Natural killer cell (primary cell): ENCODE data around the gene BTBD6.

GRCh38 chr14:103828274-103828662 lies 19.1 kb downstream of the PPP1R13B start:
- PRO-cap = no peak

- PRO-cap = no peak
Measured at GRCh38 chr14:103896990-103897662, 24.2 kb downstream of the ATP5MJ start.

- PRO-cap = no peak
Measured at GRCh38 chr14:104171377-104171907, 33.1 kb downstream of the KIF26A start.

GRCh38 chr14:104229404-104230038 lies 91.1 kb downstream of the KIF26A start:
- PRO-cap = no peak

DNA sequence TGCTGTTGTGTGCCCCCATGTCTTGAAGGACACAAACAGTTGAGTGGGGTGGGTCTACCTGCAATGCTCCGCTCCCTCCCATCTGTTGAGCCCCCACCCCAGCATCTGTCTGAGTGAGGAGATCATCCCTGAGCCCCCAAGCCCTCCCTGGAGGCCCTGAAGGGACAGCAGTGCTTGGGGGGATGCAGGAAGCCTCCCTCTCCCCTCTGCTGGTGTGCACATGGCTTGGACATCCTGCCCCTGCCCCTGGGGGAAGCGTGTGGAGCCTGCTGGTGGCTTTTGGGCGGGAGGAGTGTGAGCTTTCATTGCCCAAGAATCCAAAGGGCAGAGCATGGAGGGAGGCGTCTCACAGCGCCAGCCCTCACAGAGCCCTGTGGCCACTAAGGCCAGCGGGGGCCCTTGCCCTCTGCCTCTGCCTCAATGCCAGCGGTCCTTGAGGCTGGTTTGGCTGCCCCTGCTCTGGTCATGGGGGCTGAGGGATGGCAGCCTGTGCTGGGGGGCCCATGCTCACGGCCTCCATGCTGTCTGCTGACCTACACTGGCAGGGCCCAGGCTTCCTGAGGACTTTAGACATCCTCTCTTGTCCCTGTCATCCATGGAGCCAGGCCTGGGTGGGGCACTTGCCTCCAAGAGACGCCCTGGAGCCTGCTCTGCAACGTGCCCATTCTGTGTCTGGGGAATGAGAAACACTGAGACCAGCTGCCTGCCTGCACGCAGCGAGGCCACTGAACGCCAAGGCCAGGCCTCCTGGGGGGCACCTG lies 143.3 kb downstream of the KIF26A start:
- PRO-cap = no peak

GRCh38 chr14:104665250-104666080 lies 24.0 kb upstream of the INF2 start:
- PRO-cap = no peak

- PRO-cap = no peak
Measured at GRCh38 chr14:104686846-104687495, 2.4 kb upstream of the INF2 start.

DNA sequence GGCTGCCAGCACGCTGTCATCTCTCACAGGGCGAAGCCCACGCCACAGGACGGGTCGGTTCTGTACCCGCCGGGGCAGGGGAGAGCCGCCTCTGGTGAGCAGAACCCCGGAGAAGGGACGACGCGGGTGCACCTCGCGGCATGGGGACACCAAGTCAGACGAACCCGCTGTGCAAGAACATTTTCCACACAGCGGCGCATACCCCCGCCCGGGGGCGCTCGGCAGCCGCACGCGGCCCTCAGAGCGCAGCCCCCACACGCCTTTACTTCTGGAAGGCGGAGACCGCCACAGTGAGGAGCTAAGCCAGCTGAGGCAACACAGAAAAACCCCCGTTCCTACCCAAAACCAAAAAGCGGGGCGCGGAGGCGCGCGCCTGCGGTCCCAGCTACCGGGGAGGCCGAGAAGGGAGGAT lies 942 bp upstream of the SIVA1 start:
- PRO-cap = no peak

DNA sequence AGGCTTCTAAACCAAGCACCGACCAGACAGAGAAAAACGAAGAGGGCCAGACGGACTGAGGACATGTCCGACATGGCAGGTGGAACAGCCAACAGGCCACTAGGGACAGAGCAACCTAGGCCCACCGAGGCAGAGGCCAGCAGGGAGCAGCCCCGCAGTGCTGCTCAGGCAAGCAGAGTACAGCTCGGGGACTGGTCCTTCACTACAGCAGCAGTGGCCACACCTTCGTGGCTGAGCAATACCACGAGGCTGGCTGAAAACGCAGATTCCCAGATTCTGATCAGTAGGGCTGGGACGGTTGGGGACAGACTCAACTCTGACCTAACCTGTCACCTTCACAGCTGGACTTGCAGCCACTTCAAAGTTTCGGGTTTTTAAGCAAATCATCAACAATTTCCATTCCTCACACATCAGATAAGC lies 1.7 kb downstream of the CDCA4 start:
- PRO-cap = no peak

DNA sequence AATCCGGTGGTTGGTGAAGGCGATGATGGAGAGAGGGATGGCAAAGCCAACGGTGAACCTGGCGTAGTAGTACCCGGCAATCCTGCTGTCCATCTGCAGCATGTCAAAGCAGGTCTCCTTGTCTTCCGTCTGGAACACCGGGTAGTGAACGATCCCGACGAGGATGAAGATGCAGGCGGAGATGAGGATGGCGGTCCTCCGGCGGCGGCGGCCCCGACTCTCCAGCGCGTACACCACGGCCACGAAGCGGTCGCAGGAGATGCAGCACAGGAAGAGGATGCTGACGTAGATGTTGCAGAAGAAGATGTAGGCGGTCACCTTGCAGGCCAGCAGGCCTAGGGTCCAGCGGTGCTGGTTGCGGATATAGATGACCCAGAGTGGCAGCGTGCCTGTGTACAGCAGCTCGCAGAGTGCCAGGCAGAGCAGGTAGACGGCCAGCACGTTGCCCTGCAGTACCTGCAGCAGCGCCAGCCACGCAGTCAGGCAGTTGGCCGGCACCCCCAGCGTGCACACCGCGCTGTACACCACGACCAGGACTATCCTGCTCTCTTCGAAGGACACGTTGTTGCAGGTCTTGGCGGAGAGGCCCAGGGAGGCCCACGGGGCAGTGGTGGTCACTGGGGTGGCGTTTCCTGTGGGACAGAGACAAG lies 13.6 kb downstream of the GPR132 start:
- PRO-cap = no peak

GRCh38 chr14:105087299-105088124 lies 22.3 kb upstream of the GPR132 start:
- PRO-cap = no peak

- PRO-cap = bidirectional peak, plus-strand start at chr14:105094028, minus-strand start at chr14:105093843
Measured at GRCh38 chr14:105093723-105094347, 28.6 kb upstream of the GPR132 start.

DNA sequence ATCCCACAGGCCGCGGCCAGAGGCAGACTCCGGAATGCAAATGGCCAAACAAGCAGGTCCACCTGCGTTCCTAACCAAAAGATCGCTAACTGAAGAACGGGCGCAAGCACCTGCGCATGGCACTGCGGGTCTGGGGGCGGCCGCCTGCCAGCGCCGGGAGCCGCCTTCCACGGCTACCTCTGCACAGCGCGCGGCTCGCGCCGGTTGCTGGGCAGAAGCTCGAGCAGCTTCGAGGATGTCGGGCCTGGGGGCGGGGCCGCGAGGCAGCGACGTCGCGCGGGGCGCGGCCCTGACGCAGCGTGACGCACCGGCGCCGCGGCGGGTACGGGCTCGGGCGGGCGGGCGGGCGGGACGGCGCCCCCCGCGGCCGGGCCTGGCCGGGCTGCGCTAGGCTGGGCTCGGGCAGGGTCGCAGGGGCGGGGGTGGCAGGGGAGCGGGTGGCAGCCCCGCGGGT lies at the start of gene BTBD6:
Gene BTBD6 (plus strand): TSS at position 295 of the 454 bp plus-strand sequence.
- PRO-cap = bidirectional peak, plus-strand start at position 300 of the sequence, minus-strand start at position 209 of the sequence

DNA sequence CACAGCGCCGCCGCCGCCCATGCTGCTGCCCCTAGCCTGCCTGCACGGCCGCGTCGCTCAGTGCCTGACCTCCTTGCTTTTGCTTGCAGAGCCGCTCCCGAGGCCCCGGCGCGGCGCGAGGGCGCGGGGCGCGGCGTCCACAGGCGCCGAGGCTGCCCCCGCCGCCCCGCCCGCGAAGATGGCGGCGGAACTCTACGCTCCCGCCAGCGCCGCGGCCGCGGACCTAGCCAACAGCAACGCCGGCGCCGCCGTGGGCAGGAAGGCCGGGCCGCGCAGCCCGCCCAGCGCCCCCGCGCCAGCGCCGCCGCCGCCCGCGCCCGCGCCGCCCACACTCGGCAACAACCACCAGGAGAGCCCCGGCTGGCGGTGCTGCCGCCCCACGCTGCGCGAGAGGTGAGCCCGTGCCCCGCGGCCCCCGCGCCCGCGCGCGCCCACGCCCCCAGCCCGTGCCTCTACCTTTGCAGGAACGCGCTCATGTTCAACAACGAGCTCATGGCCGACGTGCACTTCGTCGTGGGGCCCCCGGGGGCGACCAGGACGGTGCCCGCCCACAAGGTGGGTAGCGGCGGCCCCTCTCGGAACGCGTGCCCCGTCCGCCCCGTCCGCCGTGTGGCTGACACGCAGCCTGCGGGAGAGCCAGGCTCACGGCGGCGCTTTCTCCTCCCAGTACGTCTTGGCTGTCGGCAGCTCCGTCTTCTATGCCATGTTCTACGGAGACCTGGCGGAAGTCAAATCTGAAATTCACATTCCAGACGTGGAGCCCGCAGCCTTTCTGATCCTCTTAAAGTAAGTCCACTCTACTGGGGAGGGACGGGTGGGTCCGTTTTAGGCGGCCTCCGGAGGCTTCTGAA lies 585 bp downstream of the BTBD6 start:
- PRO-cap = unidirectional peak, minus-strand start at position 196 of the sequence; unidirectional peak, minus-strand start at position 225 of the sequence

DNA sequence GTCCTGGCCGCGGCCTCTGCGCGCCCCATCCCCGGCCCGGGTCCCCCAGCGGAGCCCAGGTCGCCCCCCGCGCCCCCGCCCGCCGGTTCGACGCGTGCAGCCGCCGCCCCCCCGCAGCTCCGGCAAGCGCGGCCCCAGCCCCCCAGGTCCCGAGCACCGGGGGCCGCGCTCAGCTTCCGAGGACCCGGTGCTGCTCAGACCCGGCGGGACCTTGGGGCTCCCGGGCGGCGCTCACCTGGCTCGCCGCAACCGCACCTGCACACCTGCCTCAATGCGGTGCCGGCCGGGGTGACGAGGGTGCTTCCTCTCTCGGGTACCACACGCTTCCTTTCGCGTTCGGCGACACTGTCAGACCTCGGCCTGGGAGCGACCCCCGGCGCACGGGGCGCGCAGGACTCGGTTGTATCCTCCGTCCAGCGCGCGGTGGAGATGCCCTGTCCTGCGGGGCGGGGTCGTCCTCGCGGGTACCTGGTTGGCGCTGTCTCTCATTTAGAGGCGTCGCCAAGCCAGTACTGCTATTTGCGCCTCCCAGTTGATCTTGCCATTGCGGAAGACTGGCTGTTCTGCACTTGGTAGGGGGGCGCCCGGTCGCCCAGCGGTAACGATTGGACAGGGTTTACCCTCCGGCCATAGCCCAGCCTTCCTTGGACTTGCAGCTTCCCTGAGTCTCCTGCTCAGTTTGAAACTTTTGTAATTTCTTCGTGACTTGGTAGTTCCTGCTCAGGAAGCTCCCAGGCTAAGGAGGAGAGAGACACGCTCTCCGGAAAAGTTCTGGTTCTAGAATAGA lies 732 bp downstream of the PACS2 start:
- PRO-cap = no peak

- PRO-cap = no peak
Measured at GRCh38 chr14:105324346-105324862, 9.9 kb downstream of the PACS2 start.

DNA sequence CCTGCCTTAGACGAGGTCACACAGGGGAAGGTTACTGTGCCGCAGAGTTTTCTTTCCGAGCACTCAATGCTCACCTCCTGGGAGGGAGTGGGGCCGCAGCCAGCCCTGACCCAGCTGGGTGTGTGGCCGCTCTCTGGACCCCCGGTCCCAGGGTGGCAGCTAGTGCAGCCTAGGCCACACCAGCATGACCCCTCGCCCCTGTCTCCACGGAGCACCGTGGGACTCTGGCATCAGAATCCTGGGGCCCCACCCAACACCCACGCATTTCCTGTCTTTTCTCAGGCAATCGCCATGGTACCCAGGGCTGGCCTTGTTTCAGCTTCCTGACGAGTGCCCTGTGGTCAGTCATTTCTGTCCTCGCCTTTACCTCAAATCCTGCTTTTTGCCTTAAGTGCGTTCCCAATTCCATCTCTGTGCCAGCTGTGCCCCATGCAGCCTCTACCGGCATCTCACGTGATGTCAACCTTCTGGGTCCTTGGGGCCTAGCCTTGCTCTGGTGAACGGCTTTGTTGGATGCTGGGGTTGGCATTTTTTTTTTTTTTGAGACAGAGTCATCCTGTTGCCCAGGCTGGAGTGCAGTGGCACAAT lies 16.0 kb downstream of the PACS2 start:
- PRO-cap = no peak

DNA sequence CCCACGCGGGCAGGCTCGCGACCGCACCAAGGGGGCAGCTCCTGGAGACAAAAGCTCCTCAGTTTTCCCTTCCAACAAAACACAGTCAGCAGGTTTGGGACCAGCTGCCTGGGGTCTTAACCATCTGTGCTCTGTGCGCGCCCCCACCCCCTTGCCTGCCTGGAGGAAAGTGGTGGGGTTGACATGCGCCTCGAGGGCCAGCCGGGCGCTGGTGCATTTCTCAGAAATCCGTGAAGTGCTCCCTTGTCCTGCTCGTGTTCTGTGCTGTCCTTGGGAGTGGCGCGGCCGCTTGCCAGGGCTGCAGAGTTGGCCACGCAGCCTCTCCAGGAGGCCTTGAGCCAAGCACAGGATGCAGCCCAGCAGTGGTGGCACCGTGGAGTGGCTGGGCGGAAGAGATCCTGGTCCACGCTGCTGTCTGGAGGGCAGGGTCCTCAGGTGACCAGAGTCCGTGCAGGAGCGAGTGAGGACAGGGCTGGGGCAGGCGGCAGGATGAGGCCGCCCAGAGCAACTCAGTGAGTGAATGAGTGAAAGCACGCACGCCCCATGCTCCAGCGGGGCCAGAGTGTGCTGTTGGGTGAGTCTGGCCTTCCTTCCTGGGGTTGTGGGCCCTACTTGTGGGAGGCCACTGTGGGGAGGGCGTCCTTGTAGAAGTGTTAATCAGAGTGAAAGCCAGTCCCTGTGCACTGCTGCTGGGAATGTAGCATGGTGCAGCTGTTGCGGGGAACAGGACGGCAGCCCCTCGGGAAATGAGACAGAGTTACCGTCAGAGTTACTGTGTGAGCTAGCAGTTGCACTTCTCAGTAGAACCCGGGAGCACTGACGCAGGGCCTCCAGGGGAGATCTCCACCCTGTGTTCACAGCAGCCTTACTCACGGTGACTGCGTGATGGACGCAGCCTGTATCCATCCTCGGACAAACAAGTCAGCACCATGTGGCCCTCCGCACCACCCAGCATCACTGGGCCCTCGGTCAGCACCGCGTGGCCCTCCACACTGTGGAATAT lies 21.8 kb downstream of the PACS2 start:
- PRO-cap = no peak

DNA sequence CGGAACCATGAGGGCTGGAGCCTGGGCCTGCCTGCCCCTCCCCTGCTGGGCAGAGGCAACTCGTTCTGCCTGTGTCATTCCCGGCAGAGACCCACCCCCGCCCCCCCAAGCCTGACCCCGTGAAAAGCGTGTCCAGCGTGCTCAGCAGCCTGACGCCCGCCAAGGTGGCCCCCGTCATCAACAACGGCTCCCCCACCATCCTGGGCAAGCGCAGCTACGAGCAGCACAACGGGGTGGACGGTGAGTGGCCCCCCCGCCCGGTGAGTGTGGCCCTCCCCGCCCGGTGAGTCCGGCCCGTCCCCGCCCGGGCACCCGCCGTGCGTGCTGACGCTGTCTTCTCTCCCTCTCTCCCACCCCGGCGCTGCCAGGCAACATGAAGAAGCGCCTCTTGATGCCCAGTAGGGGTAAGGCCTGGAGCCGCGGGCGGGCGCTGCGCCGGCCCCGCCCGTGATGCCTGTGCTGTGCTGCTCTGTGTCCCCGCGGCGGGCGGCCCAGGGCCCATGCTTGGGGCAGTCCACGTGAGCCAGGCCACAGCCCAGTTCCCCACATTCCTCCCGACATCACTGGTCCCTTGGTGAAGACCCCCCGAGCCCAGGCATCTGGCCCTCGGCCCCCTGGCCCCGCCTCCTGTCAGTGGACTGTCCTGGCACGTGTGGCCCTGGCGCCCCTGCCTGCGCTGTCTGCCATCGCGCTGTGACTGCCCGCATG lies 8.1 kb upstream of the CRIP2 start:
- PRO-cap = no peak

DNA sequence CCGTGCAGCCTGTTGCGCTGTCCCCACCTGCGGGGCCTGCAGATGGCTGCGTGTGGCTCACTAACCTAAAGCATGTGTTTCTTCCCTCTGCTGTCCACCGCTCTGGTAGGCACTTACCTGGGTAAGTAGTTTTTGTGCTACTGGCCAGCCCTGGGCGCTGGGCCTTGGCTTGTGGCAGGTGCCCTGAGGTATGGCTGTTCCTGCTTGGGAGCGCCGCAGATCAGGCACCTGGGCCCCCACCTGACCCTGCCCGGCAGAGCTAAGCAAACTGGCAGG lies 6.5 kb upstream of the CRIP2 start:
- PRO-cap = no peak